LNCaP clone FGC (cell line): Measurements from ENCODE around the gene CEPT1.

GRCh38 chr1:110899926-110900588 lies 27.1 kb downstream of the CD53 start:
- RRBS, 2 experiments: no CpG with 5 or more reads among the region's 5 CpGs

- RRBS, 2 experiments: no CpG with 5 or more reads among the region's 4 CpGs
These were observed 2.9 kb downstream of the LRIF1 start for GRCh38 chr1:110960733-110961280.

DNA sequence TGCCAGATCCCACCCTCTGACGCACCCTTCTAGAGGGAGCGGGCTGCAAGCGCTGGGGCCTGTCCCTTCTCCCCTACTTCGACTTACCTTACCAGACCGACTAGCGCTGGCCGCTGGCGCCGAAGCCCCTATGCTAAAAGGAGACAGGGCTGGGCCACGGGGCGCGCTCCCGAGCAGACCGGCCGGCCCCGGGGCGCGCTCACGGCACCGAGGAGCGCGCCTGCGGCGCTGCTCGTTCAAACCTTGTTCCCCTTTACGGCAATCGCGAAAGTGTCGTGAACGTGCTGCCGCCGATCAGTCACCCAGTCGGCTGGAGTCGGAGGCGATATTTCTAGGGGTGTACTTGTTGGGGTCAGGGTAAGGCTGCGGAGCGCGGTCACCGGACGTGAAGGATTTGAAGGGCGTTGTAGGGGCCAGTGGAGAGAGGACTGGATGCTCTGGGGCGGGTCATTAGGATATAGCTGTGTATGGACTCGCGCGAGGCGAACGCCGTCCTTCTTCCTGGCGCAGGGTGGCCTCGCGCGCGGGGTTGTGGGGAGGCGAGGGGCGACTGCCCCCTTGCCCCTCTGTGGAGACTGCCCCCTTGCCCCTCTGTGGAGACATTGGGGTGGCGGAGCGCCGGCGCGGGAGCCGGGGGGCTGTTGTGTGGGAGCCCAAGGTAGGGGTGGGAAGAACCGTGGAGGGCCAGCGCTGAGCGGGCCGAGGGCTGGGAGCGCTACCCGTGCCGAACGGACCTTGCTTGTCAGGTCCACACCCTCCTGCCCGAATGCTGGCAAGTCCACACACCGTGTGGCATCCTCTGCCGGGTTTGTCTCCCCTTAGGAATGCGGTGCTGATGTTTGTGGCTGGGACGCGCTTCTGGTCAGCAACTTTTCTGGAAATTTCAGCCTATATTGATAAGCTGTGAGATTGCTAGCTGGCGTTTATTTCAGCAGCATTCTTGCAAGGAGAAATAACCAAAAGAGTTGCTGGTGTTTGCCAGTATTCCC lies at the start of gene CEPT1:
Gene CEPT1, plus strand, starts transcription at position 273 of the 989 bp plus-strand sequence.
- RRBS, 2 experiments: no CpG with 5 or more reads among the region's 76 CpGs

DNA sequence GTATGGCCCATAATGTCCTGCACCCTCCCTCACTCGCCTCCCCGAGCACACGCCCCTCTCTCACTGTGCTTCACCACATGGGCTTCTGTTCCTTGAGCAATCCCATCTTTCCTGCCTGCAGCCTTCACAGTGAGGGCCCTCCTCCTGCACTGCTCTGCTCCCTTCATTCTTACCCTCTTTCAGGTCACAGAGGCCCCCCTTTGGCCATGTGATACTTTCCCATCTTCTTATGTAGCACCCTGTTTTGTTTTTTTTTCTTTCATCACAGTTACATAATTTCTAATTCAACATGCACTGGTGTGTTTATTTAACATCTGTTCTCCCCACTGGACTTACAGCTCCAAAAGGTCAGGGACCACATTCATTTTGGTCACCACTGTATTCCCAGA lies 5.6 kb downstream of the DENND2D start:
- RRBS, 2 experiments: no CpG with 5 or more reads among the region's 3 CpGs

GRCh38 chr1:111219251-111220257 lies 8.0 kb upstream of the CHI3L2 start:
- RRBS, 2 experiments: no CpG with 5 or more reads among the region's 7 CpGs

- RRBS, 2 experiments: no CpG with 5 or more reads among the region's 2 CpGs
These were observed 4.9 kb downstream of the ATP5PB start for GRCh38 chr1:111454185-111454517.

- RRBS, 2 experiments: 70 to 88% methylated on average over 3 to 7 of the region's 47 CpGs
These were observed 11.9 kb upstream of the ADORA3 start for GRCh38 chr1:111514995-111516081.

DNA sequence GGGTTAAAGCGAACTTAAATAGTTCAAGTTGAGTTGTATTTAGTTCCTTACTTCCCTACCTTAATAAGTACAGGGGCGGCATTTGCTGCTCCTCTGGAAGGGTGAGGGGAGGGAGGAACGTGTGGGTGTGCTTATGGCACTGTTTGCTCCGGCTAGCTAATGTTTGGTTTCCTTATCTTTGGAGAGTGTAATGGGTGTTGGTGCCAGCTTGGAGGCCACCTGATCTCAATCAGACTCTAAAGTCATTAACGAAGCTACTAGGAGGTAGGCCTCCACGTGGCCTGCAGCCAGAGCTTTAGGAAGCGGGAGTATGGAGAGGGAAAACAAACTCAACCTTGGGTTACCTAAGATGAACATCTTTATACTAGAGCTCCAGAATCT lies 43.1 kb upstream of the RAP1A start:
- RRBS, 2 experiments: no CpG with 5 or more reads among the region's 7 CpGs

DNA sequence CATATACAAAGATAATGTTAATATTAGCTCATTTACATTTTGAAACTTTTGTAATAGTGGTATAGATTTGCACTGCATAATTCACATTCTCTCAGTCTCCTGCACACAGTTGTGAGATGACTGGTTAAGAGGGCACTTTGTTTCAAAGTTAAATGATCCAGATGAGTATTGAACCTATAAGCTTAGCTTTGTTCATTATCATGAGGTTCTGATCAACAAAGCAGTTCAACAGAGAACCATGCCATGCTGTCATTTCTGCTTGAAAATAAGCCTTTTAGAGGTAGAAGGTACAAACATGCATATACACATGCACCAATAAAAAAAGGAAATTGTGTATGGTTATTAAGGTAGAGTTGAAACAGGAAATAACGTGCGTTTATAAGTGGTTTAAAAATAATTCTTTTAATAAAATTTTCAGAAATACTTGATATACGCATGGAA lies 4.8 kb downstream of the RAP1A start:
- RRBS, 2 experiments: no CpG with 5 or more reads among the region's 3 CpGs

DNA sequence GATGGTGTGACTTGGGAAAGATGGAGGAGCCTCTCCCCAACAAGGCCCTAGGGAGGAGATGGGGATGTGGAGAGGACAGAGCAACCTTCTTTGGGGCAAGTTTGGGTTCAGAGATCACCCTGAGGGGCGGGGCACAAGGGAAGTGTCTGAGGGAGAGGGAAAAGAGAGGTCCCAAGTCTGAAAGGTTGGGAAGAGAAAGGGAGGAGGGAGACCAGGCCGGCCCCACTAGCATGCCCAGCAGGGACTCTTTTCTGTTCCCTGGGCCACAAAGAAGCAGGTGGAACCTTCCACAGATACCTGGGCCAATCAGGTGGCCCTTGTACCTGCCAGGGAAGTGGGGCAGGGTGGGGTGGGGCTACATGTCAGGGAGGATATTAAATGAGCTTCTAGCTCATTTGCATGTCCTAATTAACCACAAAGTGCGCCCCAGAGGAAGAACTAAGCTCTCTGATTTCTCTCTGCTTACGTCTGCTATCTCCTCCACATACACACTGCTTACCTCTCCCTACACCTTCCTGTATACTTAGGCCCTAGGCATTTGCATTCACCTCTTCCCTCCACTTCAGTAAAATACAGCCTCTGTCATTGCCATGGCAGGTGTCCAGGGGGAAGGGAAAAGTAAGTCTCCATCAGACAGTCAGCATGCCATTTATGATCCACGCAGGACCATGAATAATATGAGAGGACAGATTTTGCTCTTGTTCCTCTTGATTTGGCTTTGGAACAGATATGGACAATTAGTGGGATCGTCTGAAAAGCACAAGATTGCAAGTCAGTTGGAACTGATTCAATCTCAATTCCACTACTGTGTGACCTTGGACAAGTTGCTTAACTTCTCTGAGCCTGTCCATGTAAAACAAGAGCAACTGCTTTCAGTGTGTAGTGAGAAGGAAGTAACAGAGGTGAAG lies 15.7 kb downstream of the INKA2 start:
- RRBS, 2 experiments: no CpG with 5 or more reads among the region's 6 CpGs

- RRBS, 2 experiments: no CpG with 5 or more reads among the region's 2 CpGs
These were observed 2.7 kb downstream of the DDX20 start for GRCh38 chr1:111758453-111758793.

DNA sequence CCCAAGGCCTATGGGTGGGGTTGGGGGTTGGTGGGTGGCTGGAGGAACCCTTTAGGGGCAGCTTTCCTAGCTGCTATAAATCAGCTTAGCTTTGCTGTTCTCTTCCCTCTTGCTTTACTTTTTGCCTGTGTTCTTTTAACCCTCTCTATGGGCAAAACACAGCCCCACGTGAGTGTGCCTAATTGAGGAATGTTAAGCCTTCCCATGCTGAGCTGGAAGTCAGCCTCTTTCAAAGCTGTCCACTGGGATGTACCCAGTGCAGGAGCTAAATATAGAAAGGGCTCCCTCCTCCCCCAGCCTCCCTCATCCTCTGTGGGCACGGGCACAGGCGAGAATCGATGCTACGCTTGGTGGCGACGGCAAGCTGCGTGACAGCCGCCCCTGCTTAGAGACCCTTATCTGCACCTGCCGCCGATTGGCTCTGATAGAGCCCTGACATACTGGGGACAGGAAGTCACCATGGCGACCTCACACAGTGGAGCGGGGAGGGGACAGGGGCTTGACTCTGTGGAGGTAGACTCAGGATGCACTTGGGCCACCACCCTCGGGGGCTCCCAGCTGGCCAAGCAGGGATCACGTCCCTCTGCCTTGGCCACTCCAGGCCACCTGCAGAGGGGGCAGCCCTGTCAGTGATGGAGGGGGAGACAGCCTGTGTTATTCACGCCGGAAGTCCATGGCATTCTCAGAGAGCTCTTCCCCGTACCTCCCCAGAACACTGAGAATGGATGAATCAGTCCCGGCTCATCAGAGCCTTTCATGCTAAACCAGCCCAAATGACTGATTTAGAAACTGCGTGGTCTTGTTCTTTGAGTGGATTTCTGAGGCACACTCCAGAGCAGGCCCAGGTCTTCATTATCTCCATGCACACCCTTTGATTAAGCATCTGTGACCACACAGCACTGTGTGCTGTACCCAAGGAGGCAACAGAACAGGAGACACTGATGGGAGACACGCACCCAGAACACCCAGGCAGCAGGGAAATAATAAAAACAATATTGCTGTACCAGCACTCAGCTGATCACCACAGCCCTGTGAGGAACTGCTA lies 84.8 kb downstream of the KCND3 start:
- RRBS, 2 experiments: 82 to 83% methylated on average over 3 of the region's 21 CpGs

DNA sequence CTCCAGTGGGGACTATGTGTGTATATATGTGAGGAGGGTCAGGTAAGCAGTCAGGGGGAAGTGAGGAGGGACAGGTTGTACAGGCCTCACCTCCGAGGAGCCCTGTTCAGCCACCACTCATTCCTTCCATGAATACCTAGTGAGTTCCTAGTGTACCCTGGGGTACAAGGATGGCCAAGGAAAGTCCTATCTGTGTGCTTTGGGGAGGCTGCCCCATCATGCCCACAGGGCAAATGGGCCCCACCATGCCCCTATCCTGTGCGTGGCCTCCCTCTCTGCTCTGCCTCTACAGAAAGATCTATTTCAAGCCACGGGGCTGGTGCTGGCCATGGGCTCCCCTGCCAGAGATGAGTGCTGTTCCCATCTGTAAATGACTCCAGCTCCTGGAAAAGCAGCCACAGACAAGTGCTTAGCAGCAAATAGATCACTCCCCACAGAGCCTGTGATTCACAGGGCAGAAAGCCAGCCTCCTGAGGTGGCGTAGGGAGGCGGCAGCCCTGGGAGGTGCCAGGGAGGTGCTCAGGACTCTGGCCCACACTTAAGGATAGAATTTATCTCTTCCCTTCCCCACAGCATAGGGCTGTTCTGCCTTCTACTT lies 41.4 kb downstream of the KCND3 start:
- RRBS, 2 experiments: no CpG with 5 or more reads among the region's 5 CpGs

DNA sequence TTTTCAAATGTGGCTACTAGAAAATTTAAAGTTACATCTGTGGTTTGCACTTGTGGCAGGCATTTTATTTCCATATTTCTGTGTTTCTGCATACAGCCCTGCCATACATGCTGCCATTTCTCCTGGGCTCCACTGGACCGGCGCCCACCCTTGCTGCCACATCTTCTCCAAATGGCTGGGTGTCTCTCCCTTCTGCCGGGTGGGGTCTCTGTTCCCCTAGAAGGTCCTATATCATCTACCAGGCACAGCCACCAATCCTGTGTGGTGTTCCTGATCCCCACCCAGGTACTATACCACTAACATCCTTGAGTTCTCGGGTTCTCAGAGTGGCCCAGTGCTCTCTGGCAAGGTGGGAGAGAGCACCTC lies 31.1 kb upstream of the KCND3 start:
- RRBS, 2 experiments: 67 to 72% methylated on average over 3 of the region's 4 CpGs

GRCh38 chr1:112396758-112397722 lies 1.0 kb downstream of the CTTNBP2NL start:
- RRBS, 2 experiments: no CpG with 5 or more reads among the region's 11 CpGs

- RRBS, 2 experiments: no CpG with 5 or more reads among the region's 6 CpGs
These were observed 15.5 kb upstream of the WNT2B start for GRCh38 chr1:112493301-112493713.

- RRBS, 2 experiments: no CpG with 5 or more reads among the region's 4 CpGs
These were observed 1.3 kb downstream of the MOV10 start for GRCh38 chr1:112675824-112676081.

- RRBS, 2 experiments: 47 to 55% methylated on average over 14 to 18 of the region's 49 CpGs
These were observed 875 bp downstream of the PPM1J start for GRCh38 chr1:112714009-112714905.

GRCh38 chr1:112841891-112842317 lies 114.1 kb downstream of the SLC16A1 start:
- RRBS, 2 experiments: no CpG with 5 or more reads among the region's 8 CpGs